Measurements from ENCODE around the genes HOXB6 and UBE2Z.

- RRBS = no CpG with 5 or more reads among the region's 27 CpGs
Measured at GRCh38 chr17:48604178-48605356, at the start of gene HOXB6. TSS of gene HOXB6 (minus strand) at chr17:48604986.

GRCh38 chr17:48643256-48643716, 17.1 kb upstream of the HOXB9 start:
- RRBS = no CpG with 5 or more reads among the region's 8 CpGs

DNA sequence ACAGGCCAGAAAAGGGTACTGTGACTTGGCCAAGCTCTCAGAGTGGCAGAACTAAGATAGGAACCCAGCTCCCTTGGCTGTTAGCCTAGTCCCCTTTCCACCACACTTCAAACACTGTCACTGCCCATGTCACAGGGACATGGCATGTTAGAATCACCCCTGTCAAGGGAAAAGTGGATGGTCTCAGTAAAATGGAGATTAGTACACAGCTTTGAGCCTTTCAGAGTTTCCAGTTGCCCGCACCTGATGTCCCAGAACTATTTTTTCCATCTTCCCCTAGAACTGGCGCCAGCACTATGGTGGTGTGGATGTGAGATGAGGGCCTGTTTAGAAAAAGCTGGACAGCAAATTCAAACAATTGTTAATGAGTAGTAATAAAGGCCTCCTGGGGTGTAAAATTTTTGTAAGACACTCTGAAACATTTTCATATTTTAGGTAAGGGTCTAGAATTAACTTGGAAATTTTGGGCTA, 1.8 kb downstream of the CALCOCO2 start:
- RRBS = no CpG with 5 or more reads among the region's 2 CpGs

DNA sequence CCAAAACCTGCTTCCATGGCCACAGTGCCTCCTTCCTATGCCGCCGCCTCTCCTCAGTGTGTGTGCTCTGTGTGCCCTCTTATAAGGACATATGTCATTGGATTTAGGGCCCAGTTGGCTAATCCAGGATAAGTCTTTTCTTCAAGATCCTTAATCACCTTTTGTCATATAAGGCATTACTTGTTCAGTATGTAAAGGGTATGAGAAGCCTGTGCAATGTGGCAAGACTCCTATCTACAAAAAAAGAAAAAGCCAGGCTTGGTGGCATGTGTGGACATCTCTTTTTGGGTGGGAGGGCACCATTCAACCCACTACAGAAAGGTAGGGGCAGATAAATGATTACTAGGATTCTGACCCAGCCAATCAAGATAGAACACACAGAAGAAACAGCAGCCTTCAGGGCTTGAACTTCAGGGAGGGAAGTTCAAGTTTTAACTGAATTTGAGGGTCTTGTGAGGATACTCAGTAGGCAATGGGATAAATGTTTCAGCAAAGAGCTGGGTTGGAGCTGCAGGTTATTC, 22.4 kb upstream of the ATP5MC1 start:
- RRBS = no CpG with 5 or more reads among the region's 2 CpGs

DNA sequence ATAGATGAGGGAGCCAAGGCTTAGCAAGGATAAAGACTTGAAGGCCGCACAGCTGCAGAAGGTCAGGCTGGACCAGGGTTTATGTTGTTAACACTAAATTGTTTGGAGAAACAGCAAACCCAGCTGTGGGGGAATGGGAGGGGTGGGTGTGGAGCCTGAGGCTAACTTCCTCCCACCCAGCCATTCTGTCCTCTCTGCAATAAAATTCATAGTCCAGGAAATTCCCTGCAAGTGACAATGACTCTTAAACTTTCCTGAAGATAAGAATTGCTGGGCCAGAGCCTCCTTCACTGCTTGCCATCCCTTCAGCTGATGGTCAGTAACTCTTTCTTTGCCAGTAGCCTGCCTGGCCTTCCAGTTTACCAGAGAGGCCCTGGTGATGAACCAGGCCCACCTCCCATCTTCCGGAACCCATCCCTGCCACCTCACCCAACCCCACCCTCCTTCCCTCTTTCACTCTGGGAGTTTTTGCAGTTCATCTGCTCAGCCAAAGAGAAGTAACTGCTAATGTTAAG, 19.3 kb upstream of the ATP5MC1 start:
- RRBS = no CpG with 5 or more reads among the region's 2 CpGs

- RRBS = under 1% methylated on average over 56 of the region's 103 CpGs
Measured at GRCh38 chr17:48908348-48909517, at the start of gene UBE2Z. TSS of gene UBE2Z (plus strand) at chr17:48908407.

- RRBS = no CpG with 5 or more reads among the region's 4 CpGs
Measured at GRCh38 chr17:48928128-48928620, 16.5 kb downstream of the SNF8 start.

GRCh38 chr17:49259714-49260015, 29.1 kb upstream of the PHOSPHO1 start:
- RRBS = no CpG with 5 or more reads among the region's 9 CpGs

GRCh38 chr17:49516086-49516614, 21.1 kb downstream of the NGFR start:
- RRBS = no CpG with 5 or more reads among the region's 5 CpGs

- RRBS = no CpG with 5 or more reads among the region's 2 CpGs
Measured at GRCh38 chr17:49573367-49573786, 2.3 kb upstream of the NXPH3 start.

DNA sequence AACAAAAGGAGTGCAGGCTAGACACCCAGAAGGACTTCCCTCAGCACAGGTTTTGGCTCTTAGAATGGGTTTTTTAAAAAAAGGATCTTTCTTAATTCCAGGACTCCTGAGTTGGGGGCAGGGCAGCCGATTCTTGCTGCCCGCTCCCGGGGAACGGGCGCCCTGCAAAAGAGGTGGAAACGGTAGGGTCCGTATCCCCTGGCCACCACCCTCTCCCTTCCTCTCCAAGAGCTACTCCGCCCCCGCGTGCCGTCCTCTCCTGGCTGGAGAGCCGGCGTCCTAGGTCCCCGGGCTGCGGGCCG, 419 bp upstream of the NXPH3 start:
- RRBS = no CpG with 5 or more reads among the region's 16 CpGs

GRCh38 chr17:49633129-49633446, 44.8 kb downstream of the SPOP start:
- RRBS = no CpG with 5 or more reads among the region's 2 CpGs

DNA sequence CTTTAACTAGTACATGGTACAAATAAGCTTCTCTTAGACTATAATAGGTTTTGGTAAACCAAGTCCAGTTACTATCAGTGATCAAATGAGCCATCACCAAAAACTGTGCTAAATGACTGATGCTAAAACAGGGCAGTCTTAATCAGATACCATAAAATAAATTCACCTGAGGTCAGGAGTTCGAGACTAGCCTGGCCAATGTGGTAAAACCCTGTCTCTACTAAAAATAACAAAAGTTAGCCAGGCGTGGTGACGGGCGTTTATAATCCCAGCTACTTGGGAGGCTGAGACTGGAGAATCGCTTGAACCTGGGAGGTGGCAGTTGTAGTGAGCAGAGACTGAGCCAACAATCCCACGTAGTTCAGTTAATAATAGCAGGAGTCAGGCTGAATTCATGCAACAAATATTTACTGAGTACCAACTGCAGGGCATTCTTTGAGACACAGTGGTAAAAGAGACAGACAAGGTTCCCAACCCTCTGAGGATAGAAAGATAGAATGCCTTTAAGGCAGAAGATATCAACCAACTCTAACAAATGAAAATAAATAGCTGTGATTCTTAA, 39.2 kb downstream of the SPOP start:
- RRBS = no CpG with 5 or more reads among the region's 6 CpGs

DNA sequence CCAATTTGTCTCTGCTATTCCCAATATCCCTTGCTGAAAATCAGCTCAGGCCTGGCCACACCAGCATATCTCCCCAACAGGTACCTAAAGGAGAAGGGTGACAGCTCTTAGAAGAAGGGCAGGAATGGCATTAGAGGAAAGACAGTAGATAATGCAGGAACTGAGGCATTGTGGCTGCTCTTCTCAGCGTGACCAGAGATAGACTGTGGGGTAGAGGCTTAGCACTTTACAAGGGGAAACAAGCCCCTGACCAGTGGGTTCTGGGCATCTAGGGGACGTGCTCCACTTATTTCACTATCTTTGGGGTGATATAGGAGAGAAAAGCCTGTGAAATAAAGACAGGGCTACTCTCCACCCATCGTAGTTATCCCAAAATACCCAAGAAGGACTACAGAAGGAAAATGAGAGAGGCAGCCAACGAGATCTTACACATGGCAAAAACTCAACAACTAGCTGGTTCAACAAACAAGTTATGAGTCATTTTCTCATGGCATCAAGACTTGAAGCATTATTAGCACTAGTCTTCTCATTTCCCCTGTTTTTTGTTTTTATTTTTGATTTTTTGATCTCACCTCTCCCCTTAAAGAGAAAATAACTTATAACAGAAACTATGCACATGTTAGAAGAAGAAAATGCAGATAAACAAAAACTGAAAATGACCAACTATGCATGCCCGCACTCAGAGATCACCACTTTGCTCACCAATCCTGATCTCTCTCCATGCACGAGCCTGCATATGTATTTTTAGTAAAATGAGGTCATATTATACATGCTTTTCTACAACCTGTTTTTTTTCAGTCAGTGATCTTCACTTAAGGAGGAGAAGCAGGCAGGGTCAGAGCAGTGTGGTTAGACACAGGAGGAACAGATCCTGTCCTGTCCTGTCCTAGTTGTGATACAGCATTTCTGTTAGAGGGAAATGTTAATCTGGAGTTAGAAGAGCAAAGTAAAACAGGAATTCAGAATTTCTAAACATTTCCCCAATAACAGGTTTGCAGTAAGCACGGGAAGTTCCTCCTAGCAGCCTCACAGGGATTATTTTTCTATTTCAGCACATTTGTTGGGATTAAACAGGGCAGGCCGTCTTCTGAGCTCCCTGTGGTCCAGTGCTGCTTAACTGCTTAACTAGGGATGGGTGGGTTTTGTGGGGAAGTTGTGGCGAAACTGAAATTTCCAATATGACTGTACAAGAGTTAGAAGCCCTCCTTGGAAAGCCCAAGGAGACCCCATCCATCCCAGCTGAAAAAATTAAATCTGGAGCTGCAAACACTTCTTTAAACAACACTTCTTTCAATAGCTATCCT, 22.7 kb downstream of the FAM117A start:
- RRBS = no CpG with 5 or more reads among the region's 9 CpGs

GRCh38 chr17:49818053-49818424, 29.6 kb downstream of the KAT7 start:
- RRBS = no CpG with 5 or more reads among the region's 2 CpGs

DNA sequence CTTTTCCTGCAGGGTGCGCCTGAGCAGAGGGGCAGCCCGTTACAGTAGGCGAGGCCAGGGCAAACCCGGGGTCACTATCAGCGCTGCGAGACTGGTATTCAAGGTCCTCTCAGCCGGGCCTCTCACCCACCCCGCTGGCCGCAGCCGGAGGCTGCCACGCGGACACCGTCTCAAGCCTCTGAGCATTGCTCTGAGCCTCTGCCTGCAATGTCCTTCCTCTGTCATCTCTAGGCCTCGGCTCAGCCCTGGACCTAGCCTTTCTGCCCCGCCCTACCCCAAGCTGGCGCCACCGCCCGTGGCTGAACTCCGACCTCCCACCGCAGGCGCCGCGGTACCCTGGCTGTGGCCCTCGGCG, 3.4 kb downstream of the DLX4 start:
- RRBS = 15% methylated on average over 3 of the region's 25 CpGs

GRCh38 chr17:49987819-49988291, 7.2 kb downstream of the DLX3 start:
- RRBS = 1% methylated on average over 6 of the region's 11 CpGs

GRCh38 chr17:50026763-50027580, 28.9 kb upstream of the ITGA3 start:
- RRBS = 2% methylated on average over 2 of the region's 28 CpGs

GRCh38 chr17:50027581-50028094, 28.3 kb upstream of the ITGA3 start:
- RRBS = no CpG with 5 or more reads among the region's 16 CpGs

DNA sequence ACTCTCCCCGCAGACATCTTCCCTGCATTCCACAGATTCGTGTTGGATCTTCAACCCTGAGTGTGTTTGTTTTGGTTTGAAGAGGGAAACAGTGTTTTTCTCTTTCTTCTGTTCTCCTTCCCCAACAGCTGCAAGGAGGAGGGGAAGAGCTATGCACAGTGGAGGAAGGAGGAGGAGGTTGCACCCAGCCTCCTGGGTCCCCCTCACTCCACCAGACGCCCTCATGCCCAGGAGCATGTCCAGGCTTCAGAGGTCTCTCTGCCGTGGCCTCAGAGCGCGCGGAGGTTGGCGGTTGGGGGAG, 1.3 kb downstream of the ITGA3 start:
- RRBS = no CpG with 5 or more reads among the region's 8 CpGs

All from epithelial cell of prostate (primary cell).